Aortic smooth muscle cell (primary cell): ENCODE measurements around a stretch of chr3.

- RRBS, result no CpG with 5 or more reads among the region's 1 CpG
These were observed 887.3 kb downstream of the ROBO1 start for GRCh38 chr3:78880497-78880940.

- RRBS, result no CpG with 5 or more reads among the region's 4 CpGs
These were observed 18.0 kb downstream of the GBE1 start for GRCh38 chr3:81743422-81743862.

DNA sequence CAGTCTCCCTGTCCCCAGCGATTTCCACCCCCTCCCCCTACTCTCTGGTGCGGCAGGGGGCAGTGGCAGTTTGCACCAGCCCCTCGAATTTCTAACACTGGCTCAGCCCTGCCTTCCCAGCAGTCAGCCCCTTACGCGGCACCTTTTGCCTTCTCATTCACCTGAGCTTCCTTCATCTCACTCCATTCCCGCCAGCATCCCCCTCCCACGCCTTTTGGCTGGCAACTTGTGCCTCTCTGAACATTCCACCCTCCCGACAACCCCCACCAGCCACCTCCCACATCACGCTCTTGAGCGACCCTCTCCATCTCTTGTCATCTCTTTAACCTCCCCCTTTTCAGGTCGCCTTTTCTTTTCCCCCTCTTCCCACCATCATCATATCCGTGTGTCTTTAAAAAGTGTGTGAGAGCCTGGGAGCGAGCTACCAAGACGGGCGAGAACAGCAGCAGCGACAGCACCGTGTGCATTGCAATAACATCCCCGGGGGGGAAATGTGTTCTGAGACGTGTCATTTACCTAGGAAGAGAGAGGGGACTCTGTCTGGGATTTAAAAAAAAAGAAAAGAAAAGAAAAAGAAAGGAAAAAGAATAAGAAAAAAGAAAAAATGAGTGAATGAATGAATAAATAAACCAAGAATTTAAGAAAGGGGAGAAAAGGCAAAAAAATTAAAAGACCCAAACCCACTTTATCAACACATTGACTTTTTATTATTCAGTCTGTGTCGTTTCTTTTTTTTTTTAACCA is 1.1 kb downstream of the CADM2 start:
- RRBS, result no CpG with 5 or more reads among the region's 20 CpGs

- RRBS, result 0% methylated on average over 6 of the region's 22 CpGs
These were observed 531 bp upstream of the CHMP2B start for GRCh38 chr3:87226593-87226962.

- RRBS, result no CpG with 5 or more reads among the region's 6 CpGs
These were observed 55.7 kb downstream of the C3orf38 start for GRCh38 chr3:88205527-88205756.

DNA sequence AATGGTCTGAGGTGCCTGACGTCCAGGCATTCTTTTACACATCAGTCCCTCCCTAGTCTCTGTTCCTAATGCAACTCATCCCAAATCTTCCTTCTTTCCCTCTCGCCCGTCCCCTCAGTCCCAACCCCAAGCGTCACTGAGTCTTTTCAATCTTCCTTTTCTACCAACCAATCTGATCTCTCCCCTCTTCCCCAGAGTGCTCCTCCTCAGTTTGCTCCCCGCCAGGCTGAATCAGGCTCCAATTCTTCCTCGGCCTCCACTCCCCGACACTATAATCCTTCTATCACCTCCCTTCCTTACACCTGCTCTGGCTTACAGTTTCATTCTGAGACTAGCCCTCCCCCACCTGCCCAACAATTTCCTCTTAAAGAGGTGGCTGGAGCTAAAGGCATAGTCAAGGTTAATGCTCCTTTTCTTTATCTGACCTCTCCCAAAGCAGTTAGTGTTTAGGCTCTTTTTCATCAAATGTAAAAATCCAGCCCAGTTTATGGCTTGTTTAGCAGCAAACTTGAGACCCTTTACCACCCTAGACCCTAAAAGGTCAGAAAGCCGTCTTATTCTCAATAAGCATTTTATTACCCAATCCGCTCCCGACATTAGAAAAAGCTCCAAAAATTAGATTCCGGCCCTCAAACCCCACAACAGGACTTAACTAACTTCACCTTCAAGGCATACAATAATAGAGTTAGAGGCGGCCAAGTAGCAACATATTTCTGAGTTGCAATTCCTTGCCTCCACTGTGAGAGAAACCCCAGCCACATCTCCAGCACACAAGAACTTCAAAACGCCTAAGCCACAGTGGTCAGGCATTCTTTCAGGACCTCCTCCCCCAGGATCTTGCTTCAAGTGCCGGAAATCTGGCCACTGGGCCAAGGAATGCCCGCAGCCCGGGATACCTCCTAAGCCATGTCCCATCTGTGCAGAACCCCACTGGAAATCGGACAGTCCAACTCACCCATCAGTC is 34.2 kb downstream of the PROS1 start:
- RRBS, result no CpG with 5 or more reads among the region's 17 CpGs

DNA sequence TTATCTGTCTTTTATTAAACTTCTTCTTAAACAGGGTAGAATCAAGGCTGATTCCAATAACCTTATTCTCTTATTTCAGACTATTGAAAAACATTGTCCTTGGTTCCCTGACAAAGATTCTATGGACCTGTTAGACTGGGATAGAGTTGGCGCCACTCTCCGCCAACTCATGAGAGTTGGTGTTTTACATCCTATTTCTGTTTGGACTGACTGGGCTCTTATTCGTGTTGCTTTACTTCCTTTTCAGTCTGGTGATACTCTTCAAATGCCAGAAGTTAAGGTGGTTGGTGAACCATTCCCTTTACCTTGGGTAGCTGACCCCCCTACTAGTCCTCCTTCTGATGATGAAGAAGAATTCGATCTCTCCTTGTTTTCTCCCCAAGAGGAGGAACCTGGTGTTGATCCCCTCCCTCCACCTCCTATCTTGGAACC is 585.4 kb downstream of the NSUN3 start:
- RRBS, result no CpG with 5 or more reads among the region's 4 CpGs

DNA sequence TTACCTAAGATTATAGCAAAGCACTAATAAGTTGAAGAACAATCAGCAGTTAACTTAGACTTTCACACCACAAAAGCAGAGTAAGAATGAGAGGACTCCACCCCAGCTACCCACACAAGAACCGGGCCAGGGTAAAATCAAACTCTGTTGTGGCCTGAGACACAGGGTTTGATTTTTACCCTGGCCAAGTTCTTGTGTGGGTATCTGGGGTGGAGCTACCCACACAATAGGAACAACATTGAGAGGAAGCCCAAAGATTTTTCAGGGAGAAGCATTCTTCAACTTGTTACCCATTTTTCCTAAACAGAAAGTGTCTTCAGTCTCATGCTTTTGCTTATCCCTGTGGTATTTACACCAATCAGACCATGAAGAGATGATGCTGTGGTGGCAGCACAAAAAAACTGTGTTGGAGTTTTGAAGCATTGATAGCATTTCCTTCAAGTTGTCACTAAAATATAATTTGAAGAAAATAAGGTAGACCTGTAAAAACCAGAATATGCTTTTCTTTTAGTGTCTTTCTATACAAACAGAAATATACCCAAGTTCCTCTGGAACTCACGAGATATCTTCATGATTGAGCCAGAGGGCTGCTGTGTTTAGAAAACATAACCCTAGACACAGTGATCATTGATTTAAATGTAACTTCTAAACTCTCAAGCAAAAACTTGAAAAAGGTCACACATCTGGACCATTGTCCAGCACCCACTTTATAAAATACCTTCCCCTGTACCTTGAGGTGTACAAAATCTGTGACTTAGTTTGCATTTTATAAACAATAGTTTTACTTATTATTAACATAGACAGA is 25.5 kb downstream of the CPOX start:
- RRBS, result no CpG with 5 or more reads among the region's 2 CpGs

DNA sequence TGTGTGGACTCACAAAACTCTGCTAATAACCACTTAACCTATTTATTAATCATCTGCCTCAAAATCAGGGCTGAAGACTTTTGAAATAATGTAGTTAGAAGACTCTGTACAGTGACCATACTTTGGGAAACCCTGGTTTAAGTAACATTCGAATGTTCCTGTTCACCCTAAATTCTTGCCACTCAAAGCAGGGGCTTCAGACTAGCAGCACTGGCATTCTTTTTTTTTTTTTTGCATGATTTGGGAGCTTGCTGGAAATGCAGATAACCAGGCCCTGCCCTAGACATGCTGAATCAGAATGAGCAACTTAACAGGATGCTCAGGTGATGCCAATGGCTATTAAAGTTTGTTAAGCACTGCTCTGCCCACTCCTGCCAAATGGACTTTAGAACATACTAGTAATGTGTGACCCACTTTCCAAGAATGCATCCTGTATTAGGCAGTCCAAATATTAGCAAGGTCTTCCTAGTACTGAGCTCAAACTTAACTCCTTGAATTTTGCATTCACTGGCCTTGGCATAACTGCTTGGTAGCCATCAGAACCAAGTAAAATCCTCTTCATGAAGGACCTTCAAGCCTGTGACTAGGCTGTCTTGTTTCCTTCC is 12.7 kb upstream of the ST3GAL6 start:
- RRBS, result no CpG with 5 or more reads among the region's 1 CpG

GRCh38 chr3:99636870-99637376 is 1.5 kb upstream of the COL8A1 start:
- RRBS, result no CpG with 5 or more reads among the region's 10 CpGs

DNA sequence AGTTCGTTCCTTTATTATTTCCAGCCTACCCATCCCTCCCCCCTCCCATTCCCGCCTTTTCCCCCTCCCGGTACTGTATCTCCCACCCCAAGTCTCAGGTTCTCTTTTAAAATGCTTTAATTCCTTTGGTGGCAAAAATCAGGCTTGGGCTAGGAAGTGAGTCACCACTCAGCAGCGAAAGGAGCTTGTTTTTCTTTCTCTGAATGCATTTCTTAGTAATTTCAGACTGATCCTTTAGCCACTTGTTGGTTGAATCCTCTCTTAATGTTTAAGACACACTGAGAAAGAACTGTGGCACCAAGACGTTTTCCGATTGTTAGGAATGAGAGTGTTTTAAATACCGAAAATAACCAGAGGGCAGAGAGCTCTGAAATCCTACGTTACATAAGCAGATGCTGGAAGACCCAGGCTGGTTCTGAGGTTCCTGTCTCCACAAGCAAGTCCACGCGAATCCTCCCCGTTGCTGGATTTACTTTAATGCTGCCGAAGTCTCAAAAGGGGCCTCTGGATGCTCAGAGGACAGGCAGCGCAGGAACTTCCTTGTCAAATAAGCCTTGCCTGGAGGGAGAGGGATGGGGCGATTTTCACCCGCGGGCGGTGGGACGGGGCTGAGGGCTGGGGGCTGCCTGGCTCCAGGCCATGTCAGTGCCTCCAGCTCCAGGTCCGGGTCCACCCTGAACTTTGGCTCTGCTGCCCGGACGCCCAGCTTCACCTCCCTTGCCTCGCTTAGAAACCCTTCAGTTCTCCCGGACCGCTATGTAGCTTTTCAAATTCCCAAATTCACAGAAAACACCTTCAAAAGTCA is 815 bp upstream of the COL8A1 start:
- RRBS, result 3% methylated on average over 4 of the region's 24 CpGs

- RRBS, result no CpG with 5 or more reads among the region's 4 CpGs
These were observed 40.9 kb upstream of the CMSS1 start for GRCh38 chr3:99776666-99777272.

DNA sequence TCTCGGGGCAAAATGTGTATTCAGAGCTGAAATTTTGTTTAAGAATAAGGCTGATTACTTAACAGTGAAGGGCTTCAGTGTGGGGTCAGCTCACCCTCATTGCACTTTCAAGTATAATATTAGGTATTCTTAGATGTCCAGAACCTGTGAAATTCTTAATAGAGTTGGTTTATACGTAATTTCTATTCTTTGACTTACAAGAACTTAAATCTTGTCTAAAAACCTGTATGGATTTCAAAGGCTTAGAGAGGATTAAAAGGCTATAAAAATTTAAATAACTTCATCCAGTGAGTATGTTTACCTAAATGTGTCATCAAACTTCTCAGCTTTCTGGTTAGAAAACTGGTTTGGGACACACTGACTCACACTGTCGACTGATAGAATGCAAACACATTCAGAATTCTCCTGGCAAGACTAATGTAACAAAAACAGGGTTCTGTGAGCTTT is 92.3 kb downstream of the CMSS1 start:
- RRBS, result no CpG with 5 or more reads among the region's 3 CpGs

GRCh38 chr3:100080440-100080835 is 33.9 kb downstream of the FILIP1L start:
- RRBS, result no CpG with 5 or more reads among the region's 2 CpGs

DNA sequence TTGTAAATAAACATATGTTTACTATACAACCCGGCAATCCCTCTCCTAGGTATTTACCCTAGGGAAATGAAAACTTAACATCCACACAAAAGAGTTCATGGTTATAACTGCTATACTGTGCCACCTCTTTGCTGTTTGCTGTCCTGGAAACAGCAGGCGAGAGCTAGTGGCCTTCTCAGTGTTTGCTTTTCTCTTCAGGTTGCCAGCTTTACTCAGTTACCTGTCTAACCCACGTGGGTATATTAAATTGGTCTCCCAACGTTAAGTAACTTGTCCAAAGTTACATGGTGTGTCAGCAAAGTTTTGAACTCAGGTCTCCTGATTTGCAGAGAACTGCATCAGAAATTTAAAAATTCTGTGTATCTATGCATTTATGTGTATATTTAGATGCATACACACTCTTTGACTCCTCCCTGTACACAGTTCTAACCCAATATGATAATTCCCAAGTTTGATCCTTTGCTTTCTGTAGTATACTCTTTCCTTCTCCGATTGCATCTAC is 4.4 kb upstream of the NIT2 start:
- RRBS, result no CpG with 5 or more reads among the region's 5 CpGs

DNA sequence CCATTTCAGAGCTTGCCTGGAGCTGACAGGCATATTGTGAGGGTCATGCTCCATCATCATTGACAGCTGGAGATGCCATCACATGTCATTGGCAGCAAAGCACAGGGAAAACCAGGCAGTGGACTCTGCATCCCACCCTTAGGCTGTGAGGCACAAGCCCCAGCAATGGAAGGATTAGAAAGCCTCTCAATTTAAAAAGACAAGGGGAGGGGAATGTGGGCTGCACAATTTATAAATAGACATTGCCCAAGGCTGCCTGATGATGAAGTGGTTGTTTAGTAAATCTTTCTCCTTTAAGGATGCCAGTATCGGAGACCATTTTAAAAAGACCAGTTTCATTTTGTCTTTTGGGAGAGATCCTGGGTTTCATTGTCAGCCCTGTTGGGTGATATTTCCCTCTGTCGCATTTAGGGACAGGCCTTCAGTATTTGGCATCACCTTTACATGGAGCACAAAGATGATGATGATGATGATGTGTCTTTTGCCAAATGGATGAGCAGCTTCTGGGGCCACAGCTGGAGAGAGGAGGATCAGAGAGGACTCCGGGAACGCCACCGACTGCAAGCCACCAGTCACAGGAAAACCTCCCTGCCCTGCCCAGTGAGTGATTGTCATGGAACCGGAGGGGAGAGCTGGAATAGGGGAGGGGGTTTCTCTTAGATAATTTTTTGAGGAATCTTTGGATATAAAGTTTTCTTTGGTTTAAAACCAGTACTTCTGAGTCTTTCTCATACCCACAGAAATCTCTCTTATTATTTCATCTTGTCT is 28.1 kb downstream of the LNP1 start:
- RRBS, result 79% methylated on average over 4 of the region's 6 CpGs

GRCh38 chr3:100522107-100522699 is 29.8 kb downstream of the TMEM45A start:
- RRBS, result no CpG with 5 or more reads among the region's 4 CpGs